AG09309 (cell line): ENCODE data around the gene TMPRSS9.

GRCh38 chr19:2094994-2095716 lies 971 bp downstream of the MOB3A start:
- RRBS = 50% methylated on average over 17 of the region's 38 CpGs

DNA sequence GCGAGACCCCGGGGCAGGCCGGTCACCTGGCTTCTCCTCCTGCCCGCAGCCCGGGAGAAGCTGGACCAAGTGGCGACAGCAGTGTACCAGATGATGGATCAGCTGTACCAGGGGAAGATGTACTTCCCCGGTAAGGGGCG lies 358 bp downstream of the IZUMO4 start:
- RRBS = 4% methylated on average over 6 of the region's 8 CpGs

GRCh38 chr19:2097343-2097894 lies 704 bp downstream of the IZUMO4 start:
- RRBS = 8% methylated on average over 9 of the region's 22 CpGs

- RRBS = no CpG with 5 or more reads among the region's 38 CpGs
These were observed 4.5 kb downstream of the IZUMO4 start for GRCh38 chr19:2100865-2102016.

- RRBS = 96% methylated on average over 9 of the region's 15 CpGs
These were observed 10.0 kb downstream of the DOT1L start for GRCh38 chr19:2173666-2174115.

- RRBS = no CpG with 5 or more reads among the region's 21 CpGs
These were observed 17.8 kb downstream of the DOT1L start for GRCh38 chr19:2181315-2182135.

- RRBS = 89% methylated on average over 1 of the region's 29 CpGs
These were observed 27.6 kb downstream of the PLEKHJ1 start for GRCh38 chr19:2208357-2209066.

GRCh38 chr19:2233603-2234016 lies 2.5 kb downstream of the PLEKHJ1 start:
- RRBS = no CpG with 5 or more reads among the region's 15 CpGs

DNA sequence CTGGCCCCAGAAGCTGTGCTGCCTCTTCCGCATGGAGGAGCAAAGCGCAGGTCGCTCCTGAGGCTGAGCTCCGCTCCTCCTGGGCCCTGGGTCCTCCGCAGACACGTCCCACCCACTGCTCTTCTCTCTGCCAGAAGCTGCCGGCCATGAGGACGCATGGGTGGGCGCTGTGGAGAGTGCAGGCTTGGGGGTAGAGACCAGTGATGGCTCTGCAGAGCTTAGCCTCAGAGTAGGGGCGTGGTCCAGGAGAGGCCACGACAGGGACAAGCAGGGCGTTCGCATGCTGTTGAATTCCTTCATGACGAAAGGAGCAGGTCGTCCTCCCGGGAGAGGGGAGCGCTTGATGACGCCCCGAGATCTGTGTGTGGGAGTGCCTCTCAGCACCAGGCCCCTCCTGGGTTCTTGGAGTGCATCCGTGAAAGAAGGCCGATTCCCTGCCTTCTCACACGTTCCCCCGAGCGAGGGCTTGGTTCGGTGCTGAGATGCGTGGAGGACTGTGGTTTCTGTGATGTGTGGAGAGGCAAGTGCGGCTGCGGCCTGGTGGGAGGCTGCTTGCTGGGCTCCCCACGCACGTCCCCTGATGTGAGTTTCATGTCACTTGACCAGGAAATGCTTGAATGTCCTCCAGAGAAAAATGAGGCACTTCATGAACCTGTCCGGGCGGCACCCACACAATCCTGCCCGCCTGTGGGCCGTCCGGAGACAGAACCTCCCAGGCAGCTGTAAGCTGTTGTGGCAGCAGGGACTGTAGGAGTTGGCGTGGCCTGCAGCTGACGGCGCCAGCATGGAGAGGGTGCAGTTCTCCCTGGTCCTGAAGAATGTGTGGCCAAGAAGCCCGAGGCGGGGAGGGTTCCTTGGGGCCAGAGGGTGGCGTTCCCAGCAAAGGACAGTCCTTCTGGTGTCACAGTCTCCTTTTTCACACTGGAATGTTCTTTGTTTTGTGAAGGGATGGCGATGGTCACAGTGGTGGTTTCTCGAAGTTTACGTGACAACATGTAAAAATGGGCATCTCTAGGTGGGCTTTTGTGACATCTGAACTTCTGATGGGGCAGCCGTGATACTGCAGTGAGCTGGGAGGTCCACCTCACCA lies 4.6 kb downstream of the SF3A2 start:
- RRBS = 77% methylated on average over 5 of the region's 45 CpGs

GRCh38 chr19:2275740-2276645 lies 6.0 kb downstream of the PEAK3 start:
- RRBS = 82% methylated on average over 26 of the region's 77 CpGs

DNA sequence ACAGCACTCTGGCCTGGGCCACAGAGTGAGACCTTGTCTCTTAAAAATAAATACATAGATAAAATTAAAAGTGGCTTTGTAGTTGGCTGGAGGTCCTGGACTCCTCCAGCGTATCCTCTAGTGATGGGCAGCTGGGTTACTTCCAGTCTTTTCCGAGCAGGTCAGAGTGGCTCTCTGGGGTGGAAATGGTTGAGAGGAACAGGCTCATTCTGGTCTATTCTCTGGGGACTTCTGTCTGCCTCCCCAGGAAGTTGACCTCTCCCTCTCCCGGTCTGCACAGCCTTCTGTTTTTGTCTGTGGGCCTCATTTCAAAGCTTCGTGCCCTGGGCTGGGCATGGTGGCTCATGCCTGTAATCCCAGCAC lies 10.0 kb downstream of the LSM7 start:
- RRBS = no CpG with 5 or more reads among the region's 4 CpGs

- RRBS = 9% methylated on average over 10 of the region's 27 CpGs
These were observed at the start of gene TMPRSS9 for GRCh38 chr19:2360074-2360414. TMPRSS9 (plus strand) TSS chr19:2360265.

DNA sequence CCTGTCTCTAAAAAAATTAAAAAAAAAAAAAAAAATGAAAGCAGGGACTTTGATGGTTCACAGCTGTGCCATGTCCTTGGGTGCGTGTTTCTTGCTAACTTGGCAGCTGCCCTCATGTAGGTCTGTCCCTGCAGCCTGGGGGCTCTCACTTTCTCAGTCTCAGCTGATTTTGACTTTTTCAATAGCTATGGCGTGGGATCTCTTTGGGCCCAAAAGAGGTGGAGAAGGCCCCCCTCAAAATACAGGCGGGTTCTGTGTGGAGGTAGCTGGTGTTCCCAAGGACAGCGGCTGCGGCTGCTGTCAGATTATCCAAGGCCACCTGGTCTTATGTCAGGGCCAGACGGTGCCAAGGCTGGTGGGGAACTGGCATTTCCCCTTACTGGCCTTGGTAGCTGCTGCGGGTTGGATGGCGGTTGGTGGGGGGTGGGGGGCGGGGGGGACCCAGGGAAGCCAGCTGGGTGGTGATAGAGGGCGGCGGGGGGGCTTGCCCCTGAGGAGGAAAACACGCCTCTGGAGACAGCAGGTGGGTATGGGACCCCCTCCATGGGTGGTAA lies 4.3 kb downstream of the TIMM13 start:
- RRBS = no CpG with 5 or more reads among the region's 12 CpGs

DNA sequence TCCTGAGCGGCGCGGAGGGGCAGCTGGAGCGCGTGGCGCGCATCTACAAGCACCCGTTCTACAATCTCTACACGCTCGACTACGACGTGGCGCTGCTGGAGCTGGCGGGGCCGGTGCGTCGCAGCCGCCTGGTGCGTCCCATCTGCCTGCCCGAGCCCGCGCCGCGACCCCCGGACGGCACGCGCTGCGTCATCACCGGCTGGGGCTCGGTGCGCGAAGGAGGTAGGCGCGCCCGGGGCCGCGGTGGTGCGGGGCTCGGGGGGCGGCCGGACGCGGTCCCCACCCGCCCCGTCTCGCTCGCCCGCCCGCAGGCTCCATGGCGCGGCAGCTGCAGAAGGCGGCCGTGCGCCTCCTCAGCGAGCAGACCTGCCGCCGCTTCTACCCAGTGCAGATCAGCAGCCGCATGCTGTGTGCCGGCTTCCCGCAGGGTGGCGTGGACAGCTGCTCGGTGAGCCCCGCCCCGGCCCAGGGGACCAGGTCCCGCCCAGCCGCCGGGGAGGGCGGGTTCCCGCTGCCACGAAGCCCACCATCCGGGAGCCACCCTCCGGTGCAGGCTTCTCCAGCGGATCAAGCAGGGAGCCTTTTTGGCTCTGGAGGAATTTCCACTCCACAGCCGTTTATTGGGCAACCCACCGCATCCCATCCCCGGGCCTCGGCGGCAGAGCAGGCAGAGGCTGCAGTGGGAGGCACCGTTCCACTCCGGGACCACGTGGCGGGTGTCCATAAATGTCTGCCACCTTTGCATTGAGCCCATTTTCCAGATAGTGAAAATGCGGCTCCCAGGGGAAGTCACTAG lies 2.1 kb downstream of the TIMM13 start:
- RRBS = 23% methylated on average over 38 of the region's 84 CpGs

- RRBS = no CpG with 5 or more reads among the region's 42 CpGs
These were observed 7.4 kb upstream of the TIMM13 start for GRCh38 chr19:2434735-2435296.

DNA sequence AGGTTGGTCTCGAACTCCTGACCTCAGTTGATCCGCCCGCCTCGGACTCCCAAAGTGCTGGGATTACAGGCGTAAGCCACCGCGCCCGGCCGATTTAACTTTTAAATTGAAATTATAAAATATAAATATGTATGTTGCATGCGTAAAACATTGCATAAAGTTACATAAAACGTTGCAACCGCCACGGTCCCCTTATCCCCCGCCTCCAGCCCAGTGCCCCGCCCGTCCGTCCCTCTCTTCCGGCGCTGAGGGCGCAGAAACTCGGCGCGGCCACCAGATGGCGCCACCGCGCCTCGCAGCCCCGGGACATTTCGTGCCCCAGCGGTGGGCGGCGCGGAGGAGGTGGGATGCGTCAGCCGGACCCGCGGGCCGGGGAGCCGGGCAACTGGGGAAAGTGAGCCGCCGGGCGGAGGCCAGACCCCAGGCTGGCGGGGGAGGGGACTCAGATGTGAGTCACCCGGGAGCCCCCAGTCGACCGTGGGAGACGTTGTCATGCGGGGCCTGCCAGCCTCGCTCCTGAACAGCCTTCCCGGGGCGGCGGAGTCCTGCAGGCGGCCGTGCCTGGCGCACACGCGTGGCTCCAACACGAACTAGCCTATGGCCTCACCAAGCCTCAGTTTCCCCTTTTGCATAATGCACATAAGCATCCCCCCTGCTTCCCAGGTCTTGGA lies 1.3 kb upstream of the GADD45B start:
- RRBS = 2% methylated on average over 27 of the region's 58 CpGs

DNA sequence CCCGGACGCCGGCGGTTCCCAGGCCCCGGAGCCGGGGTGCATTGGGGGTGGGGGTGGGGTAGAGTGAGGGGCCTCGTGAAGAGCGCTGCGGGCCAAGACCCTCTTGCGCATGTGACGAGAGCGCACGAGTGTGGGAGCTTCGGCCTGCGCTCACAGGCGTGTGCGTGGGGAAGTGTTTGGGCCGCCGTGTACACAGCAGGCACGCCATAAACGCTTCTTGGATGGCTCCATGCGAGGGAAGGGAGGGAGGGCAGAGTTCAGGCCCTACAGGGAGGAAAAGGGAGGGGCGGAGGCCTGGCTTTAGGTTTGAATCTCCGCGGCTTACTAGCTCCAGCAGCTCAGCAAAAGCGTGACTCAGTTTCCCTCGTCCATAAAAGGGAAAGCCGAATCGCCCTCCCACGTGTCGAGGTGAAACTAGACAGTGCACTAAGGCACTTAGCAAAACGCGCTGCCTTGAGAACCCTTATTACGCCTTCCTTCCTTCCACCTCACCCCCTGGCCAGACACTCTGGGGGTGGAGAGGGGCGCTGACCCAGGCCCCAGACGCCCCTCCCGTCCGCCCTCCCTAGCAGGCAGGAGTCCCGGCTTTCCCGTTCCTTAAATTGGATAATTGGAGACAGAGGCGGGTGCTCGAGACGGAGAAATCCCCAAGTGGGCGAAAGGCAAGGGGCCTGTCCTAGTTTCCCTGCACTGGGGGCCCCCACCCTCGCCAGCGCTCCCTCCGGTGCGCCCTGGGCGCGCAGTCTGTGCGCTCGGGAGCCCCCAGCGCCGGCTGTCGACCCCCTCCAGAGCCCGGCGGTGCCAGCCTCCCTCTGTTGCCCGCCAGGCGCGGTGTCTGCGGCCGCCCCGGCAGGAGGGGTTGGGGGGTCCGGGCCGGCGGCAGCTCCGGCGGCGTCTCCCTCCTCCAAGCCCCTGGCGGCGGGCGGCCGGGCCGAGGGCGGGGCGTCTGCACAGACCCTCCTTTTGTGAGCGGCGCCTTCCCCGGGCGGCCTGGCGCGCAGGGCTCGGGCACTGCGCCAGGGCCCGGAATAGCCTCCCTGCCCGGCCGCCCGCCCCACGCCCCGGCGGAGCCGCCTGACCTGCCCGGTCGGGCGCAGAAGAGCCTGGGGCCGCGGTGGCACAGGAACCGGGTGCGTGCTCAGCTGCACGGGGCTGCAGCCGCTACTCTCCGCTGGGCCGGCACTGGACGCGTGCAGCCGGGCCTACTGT lies 12.8 kb downstream of the GADD45B start:
- RRBS = 3% methylated on average over 46 of the region's 106 CpGs

GRCh38 chr19:2552899-2553570 lies 77.1 kb downstream of the GADD45B start:
- RRBS = no CpG with 5 or more reads among the region's 14 CpGs

DNA sequence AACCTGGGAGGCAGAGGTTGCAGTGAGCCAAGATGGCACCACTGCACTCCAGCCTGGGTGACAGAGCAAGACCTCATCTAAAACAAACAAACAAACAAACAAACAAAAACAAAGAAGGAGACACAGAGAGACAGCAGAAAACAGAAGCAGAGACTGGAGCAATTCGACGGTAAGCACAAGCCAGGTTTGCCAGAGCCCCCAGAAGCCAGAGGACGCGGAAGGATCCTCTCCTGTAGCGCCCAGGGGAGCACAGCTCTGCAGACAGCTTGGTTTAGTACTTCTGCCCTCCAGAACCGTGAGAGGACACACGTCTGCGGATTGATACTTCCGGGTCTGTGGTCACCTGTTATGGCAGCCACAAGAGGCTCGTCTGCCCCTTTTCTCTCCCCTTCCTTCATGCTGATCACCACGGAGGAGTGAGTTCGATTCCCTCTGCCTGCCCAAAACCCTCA lies 80.9 kb downstream of the GNG7 start:
- RRBS = no CpG with 5 or more reads among the region's 12 CpGs

- RRBS = no CpG with 5 or more reads among the region's 12 CpGs
These were observed 37.3 kb downstream of the GNG7 start for GRCh38 chr19:2665204-2665511.